A375 (cell line): ENCODE data around the genes ZSCAN5B, PEG3, ZNF773, ZNF418, ZNF606, ZSCAN1, ZNF329 and ZNF584.

DNA sequence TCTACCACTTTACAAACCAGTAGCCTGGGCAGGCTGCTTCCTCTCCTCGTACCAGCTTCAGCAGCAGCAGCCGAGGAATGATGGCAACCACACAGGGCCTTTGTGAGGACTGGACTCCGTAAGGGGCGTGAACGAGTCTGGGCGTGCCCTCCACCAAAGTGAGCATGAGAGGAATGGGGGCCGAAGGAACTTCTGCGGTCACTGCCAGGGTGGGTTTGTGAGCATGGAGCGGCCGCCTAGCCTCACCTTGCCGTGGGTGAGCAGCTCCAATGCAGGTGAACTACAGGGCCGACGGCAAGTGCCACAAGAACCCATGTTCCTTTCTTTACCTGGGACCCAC is 36.0 kb downstream of the ZNF787 start:
- RAMPAGE, long total RNA: no peak

- RAMPAGE, long total RNA: no peak
Measured at GRCh38 chr19:56107812-56108300, 13.2 kb downstream of the ZNF787 start.

DNA sequence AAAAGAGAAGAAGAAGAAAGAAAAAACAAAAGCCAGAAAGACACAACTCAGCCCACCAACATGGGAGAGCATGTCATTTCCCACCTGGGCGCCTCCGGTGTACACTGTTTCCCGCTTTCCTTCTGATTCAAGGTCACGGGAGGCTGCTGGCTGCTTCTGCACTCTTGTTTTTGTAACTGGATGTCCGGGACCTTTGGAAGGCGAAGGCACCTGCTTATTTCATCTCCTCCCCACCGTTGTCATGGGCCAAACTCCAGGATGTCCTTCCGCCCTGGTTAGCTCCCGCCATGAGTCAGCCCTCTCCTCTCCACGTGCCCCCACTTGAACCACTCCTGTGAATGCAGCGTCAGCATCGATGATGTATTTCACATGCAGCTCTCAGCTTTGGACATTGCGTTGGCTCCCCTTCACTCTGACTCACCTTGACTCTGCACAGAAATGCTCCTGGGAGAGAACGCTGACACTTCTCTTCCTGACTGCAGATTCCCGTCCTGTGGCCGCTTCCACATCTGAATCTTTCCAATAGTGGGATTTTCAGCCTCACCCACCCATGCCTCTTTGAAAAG is 5.6 kb upstream of the GALP start:
- RAMPAGE, long total RNA: no peak

- RAMPAGE, long total RNA: no peak
Measured at GRCh38 chr19:56197485-56198101, at the start of gene ZSCAN5B. Gene ZSCAN5B, minus strand, starts transcription at chr19:56197783.

GRCh38 chr19:56838663-56839514 is 1.6 kb downstream of the PEG3 start:
- RAMPAGE, long total RNA: no peak

DNA sequence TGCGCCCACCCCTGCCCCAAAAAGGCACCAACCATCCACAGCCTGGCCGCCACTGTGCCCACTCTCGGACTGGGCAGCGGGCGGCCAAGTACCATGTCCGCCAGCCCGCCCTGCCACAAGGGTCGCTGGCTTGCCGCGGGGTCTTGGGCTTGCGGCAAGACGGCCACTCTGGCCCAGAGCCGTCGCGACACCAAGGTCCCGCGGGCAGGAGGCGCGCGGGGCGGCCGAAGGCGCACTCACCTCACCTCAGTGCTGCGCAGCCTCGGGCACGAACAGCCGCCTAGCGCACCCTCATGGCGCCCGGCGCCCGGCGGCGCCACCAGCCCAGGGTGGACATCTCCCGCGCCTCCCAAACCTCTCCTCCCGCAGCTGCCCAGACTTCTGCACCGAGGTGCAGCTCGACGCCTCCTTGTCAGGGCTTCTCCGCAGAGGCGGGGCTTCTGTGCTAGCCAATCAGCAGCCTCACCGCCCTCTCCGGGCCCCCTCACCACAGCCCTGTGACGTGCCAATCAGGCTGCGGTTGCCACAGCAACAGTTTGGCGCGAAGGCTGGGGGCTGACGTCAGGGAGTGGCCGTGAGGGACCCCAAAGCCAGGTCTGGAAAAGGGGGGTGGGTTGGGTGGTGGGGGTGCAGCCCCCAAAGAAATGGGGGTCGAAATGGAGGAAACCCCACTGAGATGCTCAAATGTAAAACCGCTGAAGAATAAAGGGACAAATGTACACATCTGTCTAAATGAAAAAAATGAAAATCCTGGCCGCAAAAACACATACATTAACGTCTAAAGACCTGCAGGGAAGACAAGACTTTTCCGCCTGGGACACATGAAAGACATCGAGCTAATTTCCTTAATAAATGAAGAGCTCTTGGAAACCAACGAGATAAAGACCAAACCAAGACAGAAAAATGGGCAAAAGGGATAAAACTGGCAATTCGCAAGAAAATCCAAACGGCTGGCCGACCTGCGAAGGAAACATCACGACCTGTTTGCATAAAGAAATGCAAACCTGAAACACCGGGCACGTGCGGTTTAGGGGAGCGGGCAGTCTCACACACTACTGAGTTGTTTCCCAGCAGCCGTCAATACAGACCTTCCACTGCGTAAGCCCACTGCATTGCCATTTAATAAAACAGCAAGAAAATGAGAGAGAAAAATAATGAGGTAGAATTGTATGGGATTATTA is at the start of gene PEG3:
Gene PEG3 (minus strand): TSS at position 385 of the 1,181 bp plus-strand sequence.
- RAMPAGE, long total RNA: no peak

DNA sequence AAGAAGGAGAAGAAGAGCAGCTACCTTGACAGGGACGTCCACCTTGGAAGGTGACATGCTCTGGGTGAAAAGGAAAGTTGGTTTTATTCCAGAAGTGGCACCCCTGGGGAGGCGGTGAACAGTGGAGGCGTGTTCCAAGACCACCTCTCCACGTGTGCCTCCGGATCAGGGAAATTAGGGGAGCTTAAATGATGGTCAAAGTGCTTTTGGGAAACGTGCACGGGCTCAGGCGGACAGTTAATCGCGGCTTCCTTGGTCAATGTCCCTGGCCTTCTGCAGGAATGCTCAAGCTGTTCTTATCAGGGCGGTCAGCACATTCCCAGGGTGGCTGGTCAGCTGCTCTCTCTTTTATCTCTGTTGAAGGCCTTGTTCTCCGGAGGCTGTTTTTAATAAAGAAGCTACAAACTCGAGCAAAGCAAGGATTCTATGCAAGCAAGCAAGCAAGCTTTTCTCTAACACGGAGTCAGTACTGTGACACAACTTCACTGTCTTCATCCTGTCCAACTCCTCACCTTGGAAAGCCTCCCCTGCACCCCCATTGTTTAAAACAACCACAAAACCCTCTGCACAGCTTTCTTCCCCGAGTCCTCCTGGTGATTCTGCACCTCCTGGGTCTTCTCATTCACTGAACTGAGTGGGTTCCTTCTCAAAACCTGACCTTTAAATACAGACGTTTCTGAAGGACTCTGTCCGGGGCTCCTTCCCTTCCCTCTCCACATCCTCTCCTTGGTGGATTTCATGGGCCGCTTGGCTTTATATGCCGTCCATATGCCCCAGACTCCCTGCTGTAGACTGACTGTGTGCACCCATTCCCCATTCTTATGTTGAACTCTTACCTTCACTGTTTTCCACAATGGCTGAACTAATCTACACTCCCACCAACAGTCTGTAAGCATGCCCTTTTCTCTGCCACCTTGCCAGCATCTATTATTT is 79.3 kb upstream of the PEG3 start:
- RAMPAGE, long total RNA: no peak

GRCh38 chr19:56966106-56966810 is 125.7 kb upstream of the PEG3 start:
- RAMPAGE, long total RNA: no peak

- RAMPAGE, long total RNA: no peak
Measured at GRCh38 chr19:57002155-57002624, 117.6 kb upstream of the USP29 start.

GRCh38 chr19:57499612-57500281 is at the start of gene ZNF773:
Gene ZNF773, plus strand, starts transcription at chr19:57499938.
- RAMPAGE, long total RNA: no peak

- RAMPAGE, long total RNA: no peak
Measured at GRCh38 chr19:57813864-57814356, 803 bp downstream of the ZNF552 start.

DNA sequence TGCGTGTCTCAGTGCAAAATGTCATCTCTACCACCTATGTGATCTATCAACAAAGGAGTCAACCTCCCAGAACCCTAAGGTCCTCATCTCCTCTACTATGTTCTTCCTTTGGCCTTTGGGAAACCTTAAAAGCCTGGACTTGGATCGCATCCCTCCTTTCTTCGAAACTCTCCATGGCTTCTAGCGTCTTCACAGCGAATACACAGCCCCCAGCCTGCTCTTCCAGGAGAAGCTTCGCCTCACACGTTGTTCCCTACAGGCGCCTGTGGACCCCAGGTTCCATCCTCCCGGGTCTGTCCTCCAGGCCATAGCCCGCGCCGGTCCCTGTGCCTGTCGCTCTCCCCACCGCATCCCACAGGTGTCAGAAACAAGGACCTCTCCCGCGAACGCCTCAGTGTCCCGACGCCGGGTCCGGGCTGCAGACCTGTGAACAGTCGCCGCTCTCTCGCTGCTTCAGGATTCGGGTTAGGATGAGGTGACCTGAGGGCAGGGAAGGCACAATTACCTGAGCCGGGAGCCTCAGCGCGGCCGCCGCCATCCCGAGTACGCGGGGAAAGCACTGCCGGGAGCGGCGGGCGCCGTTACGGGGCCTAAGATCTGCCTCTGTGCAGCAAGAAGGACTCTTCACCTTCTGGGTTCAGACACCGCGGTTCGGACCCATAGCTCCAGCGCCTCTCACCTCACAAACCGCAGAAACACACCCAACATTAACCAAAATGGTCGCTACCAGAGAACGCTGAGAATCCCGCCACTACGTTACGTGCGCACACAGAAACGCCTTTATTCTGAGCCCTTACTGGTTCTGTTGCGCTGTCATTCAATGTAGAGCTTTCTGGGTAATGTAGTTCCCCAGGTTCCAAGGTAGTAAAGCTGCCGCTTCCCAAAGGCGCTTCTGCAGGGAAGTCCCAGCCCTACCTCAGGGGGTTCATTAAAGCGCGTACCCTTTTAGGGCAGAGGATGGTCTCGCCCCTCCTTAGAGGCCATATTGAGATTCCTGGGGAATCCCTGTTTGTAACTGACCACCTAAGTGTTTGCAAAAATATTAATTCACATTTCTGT is at the start of gene ZNF418:
Gene ZNF418 (minus strand): TSS at position 747 of the 1,059 bp plus-strand sequence.
- RAMPAGE, long total RNA: no peak

DNA sequence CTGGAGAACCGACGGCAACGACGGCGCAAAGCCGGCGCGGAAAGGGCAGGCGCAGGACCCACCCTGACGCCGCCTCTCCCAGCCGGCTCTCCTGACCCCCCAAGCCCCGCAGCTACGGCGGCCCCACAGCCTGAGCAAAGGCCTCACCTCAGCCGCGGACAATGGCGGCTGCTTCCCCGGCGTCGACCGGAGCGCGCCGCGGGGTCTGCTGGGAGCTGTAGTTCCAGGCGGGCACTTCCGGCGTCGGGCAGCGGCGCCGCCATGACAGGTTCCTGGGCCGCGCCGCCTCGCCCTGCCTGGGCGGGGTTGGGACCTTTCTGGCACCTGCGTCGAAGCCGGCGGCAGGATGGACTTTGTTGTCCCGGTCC is at the start of gene ZNF606:
Gene ZNF606 (minus strand): TSS at position 188 of the 368 bp plus-strand sequence.
- RAMPAGE, long total RNA: no peak

DNA sequence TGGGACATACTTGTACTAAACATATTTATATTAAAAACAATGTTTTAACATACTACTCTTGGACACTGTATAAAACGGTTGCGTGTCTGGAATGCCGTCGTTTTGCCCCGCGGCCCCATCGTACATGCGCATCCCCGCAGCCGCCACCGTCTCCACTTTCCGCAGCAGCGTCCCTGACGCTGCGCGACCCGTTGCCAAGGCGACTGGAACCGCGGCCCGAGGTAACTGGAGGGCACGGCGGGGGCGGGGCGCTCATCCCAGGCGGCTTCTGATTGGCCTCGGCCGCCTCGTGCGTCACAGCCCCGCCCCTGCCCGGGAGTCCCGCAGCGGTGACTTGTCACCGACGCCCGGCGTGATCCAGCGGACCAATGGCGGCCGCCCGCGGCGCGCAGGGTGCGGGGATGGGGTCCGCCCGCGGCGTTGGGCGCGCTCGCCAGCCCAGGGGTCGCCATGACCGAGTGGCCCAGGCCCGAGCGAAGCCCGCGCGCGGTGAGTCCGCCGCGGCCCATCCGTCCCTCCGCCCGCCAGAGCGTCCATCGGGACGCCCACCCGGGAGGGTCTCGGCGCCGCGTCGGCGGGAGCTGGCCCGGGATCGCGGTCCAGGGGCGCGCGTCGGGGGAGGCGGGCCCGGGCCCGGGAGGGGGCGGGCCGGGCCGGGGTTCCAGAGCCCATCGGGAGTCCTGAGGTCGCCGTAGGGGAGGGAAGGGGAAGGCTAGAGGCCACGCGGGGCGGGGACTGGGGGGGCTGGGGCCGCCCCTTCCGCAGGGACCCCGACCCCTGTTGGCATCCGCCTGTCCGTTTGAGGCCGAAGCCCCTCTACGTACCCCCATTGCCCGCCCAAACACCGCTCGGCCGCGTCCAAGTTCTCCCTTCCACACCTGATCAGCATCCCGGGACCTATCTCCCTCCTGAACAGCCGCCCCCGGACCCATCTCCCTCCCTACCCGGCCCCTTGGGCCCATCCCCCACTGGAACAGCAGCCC is at the start of gene ZSCAN1:
Gene ZSCAN1 (plus strand): TSS at position 353 of the 983 bp plus-strand sequence.
- RAMPAGE, long total RNA: no peak

- RAMPAGE, long total RNA: no peak
Measured at GRCh38 chr19:58149981-58151030, at the start of gene ZNF329. Gene ZNF329, minus strand, starts transcription at chr19:58150789.

DNA sequence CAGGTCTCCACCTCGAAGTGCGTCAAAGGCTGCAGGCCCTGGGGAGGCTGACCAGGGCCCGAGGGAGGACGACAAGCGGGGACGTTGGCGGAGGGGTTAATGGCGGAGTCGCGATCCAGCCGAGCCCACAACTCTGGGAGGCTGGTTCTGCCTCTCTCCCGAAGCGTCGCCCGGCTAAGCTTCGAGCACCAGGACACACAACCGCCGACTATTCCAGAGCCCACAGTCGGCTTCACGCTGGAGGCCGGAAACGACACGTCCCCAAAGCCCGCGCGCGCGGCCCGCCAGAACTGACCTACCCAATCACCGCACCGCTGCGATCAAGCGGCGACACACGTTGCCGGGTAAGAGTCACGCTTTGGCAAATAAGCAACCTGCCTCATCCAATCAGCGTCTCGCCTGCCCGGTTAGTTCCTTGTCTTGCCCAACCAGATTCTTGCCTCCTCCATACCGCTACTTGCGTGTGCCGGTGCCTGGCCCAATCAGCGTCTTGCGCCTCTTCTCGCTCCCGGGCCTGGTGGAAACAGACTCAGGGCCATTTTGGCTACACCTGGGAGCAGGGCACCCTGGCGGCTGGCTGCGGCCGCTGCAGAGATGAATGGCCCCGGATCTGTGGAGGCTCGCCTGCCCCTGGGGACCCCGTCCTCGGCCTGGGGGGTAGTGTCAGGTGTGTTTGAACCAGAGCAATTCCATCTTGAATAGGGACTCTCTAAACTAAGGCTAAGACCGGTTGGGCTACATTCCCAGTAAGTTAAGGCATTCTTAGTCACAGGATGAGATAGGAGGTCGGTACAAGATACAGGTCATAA is 11.7 kb upstream of the ZNF544 start:
- RAMPAGE, long total RNA: no peak

DNA sequence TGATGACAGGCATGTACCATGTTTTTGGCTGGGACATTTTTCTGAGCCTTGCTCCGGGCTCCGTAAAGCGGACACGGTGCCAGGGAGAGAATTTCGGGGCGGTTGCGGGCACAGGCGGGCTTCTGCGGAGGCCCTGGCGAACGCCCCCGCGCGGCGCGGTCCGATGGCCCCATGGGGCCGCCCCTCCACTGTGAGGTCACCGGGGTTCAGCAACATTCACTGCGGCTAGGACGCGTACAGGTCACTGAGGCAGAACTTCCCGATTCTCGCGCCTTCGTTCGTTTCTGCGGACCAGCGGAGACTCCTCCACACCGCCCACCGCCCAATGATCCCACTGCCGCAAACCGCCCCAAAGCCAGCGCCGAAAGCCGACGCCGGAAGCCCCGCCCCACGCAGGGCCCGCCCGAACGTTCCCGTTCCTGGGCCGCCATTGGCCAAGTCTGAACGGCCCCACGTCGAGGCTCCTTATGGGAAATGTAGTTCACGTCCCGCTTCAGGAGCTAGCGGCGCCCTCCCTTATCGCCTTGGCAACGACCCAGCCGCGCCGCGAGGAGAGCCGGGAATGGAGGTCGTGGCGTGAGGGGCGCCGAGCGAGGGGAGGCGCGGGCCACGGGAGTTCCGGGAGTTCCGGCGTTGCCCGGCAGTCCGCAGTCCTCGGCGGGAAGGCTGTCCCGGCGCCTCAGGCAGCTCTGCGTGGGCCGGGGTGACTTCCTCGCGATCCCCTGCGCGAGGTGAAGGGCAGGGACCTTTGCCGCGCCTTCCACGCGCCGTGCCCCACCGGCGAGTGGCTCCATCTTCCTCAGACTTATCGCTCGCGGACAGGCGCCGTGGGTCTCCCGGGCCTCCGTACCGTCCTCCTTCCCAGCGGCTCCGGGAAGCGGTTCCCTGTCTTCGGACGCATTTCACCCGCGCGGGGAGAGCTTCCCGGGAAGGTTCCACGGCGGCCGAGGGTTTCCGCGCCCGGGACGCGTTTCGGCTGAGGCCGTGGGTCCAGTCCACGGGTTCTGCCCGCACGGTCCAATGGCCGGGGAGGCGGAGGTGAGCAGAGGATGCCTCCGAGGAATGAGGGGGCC is at the start of gene ZNF584:
Gene ZNF584 (plus strand): TSS at position 522 of the 1,073 bp plus-strand sequence.
- RAMPAGE, long total RNA: no peak

DNA sequence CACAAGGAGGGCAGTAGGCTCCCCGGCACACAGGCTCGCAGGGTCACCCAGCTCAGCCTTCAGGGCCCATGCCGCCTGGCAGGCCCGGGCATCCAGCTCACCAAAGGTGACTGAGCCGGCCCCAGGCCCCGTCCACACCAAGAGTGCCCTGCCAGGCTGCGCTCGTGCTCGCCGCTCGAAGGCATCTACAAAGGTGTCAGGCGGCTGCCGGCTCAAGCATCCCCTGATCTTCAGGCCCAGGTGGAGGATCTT is 447 bp downstream of the SLC27A5 start:
- RAMPAGE, long total RNA: no peak

GRCh38 chr19:58549925-58550975 is 4.7 kb downstream of the CHMP2A start:
- RAMPAGE, long total RNA: no peak

- RAMPAGE, long total RNA: no peak
Measured at GRCh38 chr19:58563248-58563685, 4.9 kb upstream of the UBE2M start.